SP-49 (cell line): Measurements from ENCODE around the genes NOS2, IFT20 and TLCD1.

GRCh38 chr17:27540267-27541133 is 84.3 kb downstream of the KSR1 start:
- PRO-cap: no peak

DNA sequence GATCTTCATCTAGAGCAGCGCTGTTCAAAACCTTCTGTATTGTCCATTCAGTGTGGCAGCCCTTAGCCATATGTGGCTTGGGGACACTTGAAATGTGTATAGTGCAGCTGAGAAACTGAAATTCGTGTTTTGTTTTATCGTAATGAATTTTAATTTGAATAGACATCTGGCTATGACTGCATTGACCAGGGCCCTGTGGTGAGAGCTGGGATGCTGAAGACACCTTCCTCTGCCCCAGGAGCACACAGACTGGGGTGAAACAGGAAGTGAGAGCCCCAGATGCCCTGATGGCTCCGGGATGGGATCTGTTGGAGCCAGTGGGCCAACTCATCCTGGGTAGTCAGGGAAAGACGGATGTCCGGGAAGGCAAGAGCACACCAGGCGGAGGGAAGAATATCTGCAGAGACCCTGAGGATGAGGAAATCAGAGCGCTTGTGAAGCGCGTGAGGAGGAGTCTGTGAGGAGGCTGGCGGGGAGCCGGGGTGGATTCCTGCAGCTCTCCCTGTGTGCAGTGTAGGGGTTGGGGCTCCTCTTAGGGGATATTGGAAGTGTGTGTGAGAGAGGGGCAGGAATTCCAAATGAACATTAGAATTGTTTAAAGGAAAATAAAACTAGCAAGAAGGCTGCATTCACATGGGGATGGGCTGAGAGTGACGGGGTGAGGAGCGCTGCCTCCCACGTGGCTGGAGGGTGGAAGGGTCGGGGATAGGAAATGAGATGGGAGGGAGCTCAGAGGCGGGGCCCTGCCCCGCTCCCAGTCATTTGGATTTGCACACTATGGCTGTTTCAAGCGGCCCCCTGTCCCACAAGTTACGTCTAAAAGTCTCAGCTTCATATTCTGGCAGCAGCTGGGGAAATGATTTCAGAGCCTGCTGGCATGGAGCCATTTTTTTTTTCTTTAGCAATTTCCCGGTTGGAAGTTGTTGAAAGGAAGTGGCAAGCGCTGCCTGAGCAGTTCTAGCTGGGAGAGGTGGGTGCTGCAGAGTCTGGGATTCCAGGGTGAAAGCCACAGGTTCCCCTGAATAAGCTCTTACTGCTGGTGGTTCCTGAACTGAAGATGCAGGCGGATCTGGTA is 71.3 kb upstream of the LGALS9 start:
- PRO-cap: no peak

DNA sequence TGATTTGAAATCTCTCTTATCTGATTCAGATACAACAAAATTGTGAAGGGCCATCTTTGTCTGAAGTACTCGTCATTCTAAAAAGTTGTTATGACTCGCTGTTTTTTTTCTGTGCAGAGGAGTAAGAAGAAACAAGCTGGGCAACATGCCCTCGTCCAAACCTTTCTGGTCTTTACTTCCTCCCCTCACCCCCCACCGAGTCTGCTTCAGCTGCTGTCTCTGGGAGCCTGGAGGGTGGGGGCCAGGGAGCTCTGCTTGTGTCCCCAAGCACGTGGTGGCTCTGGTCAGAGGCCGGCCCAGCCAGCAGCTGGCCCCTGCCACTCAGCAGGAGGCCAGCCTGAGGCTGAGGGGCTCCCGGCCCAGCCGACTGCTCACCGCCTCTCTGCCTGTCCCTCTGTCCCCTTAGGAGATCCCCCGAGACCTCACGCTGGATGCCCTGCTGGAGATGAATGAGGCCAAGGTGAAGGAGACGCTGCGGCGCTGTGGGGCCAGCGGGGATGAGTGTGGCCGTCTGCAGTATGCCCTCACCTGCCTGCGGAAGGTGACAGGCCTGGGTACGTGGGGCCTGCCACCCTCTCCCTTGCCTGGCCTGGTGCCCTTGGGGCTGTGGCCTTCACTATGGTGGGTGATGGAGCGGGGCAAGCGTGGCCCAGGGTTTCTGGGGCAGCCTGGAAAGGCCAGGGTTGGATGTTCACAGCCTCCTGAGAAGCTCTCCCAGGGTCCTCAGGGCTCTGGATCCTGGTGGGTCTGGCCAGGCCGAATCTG is 53.7 kb upstream of the LGALS9 start:
- PRO-cap: no peak

DNA sequence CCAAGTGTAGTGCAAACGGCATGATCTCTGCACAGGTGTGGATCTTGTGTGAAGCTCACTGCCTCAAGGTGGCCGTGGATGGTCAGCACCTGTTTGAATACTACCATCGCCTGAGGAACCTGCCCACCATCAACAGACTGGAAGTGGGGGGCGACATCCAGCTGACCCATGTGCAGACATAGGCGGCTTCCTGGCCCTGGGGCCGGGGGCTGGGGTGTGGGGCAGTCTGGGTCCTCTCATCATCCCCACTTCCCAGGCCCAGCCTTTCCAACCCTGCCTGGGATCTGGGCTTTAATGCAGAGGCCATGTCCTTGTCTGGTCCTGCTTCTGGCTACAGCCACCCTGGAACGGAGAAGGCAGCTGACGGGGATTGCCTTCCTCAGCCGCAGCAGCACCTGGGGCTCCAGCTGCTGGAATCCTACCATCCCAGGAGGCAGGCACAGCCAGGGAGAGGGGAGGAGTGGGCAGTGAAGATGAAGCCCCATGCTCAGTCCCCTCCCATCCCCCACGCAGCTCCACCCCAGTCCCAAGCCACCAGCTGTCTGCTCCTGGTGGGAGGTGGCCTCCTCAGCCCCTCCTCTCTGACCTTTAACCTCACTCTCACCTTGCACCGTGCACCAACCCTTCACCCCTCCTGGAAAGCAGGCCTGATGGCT is 17.9 kb downstream of the LGALS9 start:
- PRO-cap: no peak

DNA sequence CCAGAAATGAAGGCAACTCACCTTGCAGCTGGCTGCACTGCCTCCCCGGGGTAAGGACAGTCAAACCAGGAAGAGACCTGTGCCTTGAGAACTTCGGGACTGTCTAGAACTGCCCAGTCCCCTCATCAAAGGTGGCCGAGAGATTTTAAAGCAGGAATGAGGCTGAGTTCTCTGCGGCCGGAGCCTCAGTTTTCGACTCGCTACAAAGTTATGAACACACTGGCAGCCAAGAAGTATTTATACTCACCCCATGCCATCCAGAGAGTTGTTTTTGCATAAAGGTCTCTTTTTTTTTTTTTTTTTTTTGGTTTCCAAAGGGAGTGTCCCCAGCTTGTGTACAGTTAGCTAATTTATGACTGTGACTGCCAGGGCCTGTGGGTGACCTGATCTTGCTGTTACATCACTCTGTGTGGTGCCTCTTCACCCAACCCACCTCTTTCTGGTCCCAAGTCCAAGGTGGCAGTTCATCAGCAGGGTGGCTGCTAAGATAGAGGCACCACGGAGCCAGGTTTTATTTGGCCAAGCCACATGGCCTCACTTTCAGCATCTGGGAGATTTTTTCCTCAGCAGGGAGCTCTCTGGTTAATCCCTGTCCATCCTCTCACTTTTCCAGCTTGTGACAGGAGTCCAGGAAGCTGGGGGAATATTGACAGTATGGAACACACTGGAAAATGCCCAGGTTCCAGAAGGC is at the start of gene NOS2:
NOS2 (minus strand) TSS at position 212 of the 691 bp plus-strand sequence.
- PRO-cap: no peak

DNA sequence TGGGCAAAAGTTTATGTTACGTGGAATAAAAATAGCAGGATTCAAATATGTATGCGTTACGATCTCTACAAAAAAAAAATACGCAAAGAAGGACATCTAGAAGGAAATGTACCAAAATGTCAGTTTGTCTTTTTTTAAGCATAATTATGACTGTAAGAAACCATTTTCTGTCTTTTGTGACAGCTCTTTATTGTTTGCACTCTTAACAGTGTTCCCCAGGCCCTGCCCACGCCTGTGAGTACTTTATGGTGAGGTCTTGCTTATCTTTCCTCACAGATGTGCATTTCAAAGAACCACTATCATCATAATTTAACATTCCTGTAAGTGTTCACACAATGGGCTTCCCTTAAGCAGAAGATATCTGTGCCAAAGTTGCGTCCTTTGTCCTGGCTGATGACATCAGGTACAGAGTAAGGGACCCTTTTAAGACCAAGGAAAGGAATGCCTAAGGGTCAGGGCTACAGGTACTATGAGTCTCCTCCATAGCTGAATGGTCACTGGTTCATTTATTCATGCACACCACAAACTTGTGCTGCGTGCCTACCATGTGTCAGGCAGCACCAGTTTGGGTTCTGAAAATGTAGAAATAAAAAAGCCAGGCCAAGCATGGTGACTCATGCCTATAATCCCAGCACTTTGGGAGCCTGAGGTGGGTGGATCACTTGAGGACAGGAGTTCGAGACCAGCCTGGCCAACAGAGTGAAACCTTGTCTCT is 55.6 kb upstream of the NLK start:
- PRO-cap: no peak

- PRO-cap: no peak
Measured at GRCh38 chr17:28139563-28140566, 97.4 kb downstream of the NLK start.

GRCh38 chr17:28227172-28228237 is 91.5 kb upstream of the TMEM97 start:
- PRO-cap: no peak

DNA sequence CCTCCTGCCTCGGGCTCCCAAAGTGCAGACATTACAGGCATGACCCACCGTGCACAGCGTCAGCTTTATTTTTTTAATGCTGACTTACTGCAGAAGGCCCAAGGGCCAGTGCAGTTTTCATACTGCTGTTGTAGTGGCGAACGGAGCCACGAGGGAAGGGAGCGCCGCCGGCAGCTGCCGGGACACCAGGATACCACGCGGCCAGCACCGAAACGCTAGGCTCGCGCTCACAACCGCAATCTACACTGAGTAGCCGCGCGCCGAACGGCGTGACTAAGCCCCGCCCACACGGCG is 355 bp upstream of the TMEM97 start:
- PRO-cap: bidirectional peak, plus-strand start outside the sequence, minus-strand start at position 213 of the sequence

DNA sequence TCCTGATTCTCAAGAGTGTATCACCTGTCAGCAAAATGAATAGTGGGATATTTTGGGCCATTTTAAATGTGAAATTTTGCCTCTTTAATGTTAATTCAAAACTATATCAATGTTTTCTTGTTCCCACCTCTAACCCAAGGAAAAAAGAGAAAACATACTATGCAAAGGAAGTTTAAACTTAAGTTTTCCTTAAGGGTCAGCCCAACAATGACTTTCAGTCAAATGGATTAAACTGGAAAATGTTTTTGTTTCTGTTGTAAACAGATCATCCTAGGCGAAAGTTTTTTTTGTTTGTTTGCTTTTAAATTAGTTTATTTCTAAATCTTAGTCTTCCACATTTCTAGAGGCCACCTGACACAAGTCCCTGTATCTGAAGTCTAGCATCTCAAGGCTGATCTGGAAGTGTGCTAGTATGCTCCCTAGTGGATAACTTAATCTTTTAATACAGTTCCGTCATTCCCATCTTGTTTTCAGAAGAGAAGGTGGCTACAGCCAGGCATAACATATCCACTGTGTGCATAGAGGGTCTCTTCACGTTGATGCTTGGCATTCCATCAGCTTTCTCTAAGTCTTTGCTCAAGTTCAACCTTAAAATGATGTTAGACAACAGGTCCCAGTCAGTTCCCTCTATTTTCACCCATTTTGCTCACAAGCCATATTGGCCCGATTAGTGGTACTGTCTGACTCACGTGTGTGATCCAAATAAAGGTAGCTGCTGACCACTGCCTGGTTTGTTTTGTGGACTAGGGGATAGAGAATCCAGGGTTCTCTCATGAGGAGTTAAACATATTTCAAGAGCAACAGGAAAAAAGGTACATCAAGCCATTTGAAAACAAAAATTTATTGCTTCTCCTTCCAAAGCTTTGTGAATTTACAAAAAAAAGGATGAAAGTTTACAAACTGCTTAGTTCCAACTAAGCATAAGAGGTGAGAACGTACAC is 7.5 kb downstream of the IFT20 start:
- PRO-cap: no peak

DNA sequence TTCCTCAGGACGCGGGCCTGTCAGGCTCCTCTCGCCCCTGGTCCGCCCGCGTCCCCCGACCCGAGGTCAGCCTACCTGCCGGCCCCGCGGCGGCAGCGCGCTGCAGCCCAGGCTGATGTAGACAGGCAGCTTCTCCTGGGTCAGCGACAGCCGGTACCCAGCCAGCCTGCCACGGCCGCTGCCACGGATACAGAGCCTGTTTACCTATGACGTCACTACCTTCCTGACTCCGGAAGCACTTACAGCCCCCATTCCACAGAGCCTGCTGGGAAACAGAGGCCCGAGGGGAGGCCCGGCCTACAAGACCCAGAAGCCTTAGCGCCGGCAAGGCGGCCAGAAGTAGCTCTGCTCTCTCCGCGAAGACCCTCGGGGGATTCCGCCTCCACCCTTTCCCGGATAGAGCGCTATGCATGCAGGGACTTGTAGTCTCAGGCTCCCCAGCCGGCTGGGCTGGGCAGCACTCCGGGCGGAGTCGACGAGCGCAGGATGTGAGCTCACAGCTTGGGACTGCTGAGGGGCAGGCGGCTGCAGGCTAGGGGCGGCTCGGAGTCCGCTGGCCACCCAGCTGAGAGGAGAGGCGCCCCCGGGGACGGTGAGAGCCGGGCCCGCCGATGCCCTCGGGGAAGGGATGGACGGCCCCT is at the start of gene IFT20:
IFT20 (minus strand) TSS at position 208 of the 641 bp plus-strand sequence.
- PRO-cap: no peak

DNA sequence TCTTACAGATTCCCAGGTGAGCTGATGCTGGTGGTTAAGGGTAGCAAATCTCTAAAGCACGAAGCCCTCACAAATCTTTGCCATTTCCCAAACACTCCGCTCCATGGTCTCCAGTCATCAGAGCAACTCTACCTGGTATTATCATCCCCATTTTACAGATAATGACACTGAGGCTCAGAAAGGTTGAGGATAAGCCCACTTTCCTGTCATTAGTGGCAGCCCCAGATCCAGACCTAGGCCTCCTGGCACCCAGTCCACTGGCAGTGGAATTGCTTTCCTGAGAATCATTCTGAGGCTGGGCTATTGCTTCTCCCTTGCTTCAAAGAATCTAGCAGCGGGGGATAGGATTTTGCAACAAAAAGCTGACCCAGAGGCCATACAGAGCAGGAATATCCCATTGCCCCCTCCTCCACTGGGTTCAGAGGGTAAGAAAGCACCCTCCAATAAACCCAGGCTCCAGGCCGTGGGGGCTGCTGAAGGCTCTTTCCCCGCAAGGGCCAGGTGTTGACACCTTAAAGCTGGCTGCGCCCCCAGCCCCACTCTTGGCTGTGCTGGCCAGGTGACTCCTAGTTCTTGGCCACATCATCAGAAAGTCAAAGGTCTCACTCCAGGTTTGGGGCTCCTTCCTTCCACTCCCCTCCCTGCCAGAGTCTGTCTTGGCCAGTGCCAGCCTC is 8.5 kb downstream of the SLC46A1 start:
- PRO-cap: no peak

- PRO-cap: no peak
Measured at GRCh38 chr17:28398009-28398782, 7.8 kb downstream of the SLC46A1 start.

DNA sequence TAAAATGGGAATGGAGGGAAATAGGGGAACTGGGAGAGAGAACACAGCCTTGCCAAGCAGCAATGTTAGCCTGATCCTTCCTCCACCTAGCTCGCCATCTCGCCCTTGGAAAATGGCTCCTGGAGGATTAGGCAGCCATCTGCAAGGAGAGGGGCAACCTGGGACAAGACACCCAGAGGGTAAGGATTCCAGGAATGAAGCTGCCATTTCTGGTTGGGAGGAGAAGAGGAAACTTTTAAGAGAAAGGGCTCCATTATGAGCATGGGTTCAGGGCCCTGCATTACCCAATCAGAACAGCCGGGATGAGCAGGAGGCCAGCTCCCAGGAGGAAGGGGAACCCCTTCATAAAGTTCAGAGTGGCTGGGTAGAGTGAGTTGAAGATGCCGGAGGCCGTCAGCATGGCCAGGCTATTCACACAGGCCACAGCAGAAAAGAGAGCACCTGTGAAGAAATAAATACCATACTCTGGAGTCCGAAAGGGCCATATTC is 5.6 kb downstream of the SLC46A1 start:
- PRO-cap: no peak

DNA sequence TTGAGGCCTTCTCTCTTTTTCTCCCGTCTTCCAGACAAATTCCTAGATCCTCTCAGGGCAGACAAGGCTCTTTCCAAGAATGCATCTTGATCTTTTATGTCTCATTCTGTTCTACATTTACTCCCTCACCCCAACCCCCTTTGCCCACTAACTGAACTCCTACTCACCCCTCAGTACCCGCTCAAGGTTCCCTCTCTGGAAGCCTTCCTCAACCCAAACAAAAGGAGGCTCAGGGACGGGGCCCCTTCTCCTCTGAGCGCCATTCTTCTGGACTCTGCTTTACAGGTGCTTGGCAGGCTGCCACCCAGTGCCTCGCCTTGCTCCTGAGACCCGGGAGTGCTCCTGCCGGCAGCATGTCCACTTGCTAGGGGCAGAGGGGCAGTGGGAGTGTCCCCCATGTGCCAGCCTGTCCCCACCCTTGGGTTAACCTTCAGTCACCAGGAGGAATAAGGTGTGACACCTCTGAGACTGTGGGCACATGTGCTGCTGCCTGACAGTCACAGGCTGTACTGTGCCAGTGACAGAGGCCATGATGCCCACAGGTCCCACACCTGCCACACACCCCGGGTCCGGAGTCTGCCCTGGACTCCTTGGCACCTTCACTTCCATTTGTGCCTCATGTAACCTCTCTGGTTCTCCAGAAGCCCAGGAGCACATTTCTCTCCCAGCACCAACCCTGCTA is 9.3 kb downstream of the SLC13A2 start:
- PRO-cap: no peak

DNA sequence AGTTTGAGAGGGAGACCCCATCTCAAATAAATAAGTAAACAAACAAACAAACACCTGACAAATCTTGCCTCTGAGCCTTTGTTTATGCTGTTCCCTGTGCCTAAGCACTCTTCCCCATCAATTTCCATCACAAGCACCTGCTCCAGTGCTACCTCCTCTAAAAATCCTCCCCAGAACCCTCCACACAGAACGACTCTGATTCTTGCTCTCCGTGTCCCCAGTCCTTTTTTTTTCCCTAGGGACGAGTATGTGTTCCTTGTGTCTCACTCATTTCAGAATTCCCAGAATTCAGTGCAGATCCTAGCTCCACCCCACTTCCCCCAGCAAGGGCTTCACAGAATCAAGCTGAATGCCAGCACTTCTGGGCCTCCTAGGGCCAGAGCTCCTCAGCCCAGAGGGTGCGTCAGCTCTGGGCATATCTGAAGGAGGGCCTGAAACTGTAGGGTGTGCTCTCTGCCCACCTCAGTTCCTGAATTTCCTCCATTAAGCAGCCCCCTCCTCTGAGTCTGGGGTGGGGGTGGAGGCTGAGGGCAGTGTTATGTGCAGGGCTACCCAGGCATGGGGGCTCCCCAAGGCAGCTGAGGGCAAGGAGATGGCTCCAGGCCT is 6.7 kb downstream of the UNC119 start:
- PRO-cap: no peak

GRCh38 chr17:28643608-28644246 is 1.2 kb downstream of the BLTP2 start:
- PRO-cap: no peak

GRCh38 chr17:28725470-28726473 is at the start of gene TLCD1:
TSS of gene TLCD1 (minus strand) at chr17:28726233.
- PRO-cap: bidirectional peak, plus-strand start at chr17:28725928, minus-strand start at chr17:28725932; bidirectional peak, plus-strand start at chr17:28726349, minus-strand start at chr17:28726260

DNA sequence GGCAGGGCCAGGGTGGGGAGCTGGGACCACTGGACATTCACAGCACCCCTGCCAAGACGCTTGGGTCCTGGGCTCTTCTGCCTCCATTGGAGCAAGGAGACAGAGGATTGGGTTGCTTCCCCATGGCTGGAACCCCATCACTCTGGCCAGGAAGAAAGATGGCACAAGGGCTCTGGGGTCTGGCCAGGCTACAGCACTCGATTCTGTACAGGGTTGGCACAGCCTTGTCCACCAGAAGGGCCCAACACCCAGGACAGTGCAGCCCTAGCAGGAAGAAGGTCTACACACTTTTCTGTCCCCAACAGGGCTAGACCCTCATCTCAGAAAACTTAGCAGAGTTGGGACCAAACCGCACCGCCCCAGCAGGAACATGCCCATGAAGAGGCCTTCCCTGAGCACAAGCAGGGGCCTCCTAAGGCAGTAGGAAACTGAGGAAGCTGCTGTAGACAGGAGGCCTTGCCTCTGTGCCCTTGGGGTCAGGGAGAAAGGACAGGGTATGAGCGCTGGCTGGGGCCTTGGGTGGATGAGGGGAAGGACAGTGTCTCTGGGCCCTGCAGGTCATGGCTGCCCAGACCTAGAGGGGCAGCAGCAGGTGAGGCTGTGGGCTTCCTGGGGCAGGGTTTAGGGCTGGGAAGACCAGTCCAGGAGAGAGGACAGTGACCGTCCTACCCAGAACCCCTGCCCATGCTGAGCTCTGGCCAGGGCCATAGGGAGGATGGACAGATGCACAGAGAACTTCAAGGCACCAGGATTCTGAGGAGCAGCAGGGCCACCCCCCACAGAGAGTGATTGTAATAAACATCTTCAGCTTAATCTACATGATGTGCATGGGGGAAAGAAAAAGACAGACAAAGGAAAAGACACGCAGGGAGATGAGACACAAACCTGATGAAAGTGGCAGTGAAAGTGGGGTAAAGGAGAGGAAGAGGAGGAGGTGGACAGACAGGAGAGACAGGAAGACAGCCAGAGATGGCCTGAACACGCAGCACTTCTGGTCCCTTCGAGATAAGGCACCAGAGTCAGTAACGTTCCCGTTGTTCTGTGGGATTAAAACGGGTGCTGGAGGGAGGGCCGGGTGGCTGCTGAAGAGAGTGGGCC is 17.7 kb downstream of the FLOT2 start:
- PRO-cap: no peak

GRCh38 chr17:28891493-28892136 is 5.9 kb downstream of the FLOT2 start:
- PRO-cap: no peak